Islet of Langerhans (tissue), 1 donor: ENCODE results near the gene HCRTR1.

- RRBS, result no CpG with 5 or more reads among the region's 20 CpGs
Observed at GRCh38 chr1:30728216-30728973, 5.0 kb upstream of the MATN1 start.

- RRBS, result no CpG with 5 or more reads among the region's 12 CpGs
Observed at GRCh38 chr1:30733278-30734397, 10.3 kb upstream of the MATN1 start.

DNA sequence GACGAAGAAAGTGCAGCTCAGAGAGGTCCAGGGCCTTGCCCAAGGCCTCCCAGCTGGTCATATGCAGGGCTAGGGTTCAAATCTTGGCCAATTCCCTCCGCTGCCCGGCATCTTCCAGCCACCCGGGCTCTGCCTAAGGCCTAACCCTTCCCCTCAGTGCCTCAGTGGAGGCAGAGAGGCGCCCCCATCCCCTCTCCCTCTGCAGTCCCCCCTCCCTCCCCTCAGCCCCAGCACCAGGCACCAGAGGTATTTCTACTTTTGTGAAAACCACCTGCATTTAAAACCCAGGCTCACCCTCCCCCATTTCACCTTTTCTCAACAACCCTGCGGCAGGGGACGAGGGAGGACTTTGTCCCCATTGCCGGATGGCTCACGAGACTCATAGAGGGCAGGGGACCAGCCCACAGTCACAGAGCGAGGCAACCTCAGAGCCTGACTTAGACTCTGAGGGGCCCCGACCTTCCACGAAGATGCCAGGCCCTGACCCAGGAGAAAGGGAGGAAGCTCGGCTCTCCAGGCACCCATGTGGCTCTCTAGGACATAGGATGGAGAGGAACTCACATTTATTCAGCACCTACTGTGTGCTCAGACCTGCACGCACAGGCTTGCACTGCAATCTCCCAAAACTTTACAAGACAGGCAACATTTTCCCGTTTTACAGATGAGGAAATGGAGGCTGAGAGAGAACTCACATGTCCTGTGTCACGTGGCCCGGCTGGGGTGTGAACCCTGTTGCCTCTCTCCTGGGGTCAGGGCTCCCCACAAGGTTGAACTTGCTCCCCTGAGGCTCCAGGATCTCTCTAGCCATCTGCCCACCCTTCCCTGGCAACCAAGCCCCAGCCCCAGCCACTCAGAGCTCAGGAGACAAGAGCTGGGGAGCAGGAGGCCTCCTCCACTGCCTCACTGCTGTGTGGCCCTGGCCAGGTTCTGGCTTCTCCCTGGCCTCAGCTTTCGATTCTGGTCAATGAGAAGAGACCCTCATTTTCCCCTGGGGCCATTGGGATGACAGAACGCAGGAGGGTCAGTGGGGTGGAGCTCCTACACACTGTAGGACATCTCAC is 12.0 kb downstream of the LAPTM5 start:
- RRBS, result no CpG with 5 or more reads among the region's 19 CpGs

GRCh38 chr1:30749445-30750387 is 7.9 kb downstream of the LAPTM5 start:
- RRBS, result no CpG with 5 or more reads among the region's 20 CpGs

- RRBS, result no CpG with 5 or more reads among the region's 18 CpGs
Observed at GRCh38 chr1:30760587-30761214, 3.1 kb upstream of the LAPTM5 start.

GRCh38 chr1:30779482-30779993 is 22.0 kb upstream of the LAPTM5 start:
- RRBS, result no CpG with 5 or more reads among the region's 10 CpGs

- RRBS, result no CpG with 5 or more reads among the region's 6 CpGs
Observed at GRCh38 chr1:30788513-30789123, 31.0 kb upstream of the LAPTM5 start.

DNA sequence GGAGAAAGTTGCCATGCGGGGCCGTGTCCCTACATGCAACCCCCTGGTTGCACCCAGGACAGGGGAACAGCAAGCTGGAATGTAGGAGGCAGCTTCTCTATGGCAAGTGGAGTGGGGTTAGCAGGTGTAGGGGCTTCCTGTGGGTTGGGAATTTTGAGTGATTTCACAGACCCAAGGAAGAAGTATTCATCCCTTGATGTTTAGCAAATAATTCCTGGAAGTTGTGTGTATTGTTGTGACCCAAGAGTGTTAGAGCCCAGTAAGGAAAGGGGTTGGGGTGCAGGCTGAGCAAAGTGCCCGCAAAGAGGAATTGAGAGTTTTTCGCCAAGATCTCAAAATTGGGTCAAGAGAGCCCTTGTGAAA is 72.9 kb upstream of the LAPTM5 start:
- RRBS, result no CpG with 5 or more reads among the region's 4 CpGs

DNA sequence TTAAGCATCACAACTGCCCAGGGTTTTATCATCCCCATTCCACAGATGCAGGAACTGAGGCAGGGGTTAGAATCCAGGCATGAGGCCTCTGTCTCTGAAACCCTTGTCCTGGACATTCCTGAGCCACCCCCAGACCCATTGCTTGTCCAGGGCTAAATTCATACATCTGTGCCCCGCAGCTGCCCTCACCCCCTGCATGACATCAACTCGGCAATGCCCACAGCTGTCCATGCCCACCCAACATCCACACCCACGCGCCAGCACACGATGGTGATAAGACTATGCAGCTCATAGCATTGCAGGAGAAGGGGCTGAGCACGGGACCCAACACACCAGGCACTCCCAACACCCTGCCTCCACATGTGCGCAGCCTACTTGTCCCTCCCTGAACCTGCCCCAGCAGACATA is 26.8 kb downstream of the SDC3 start:
- RRBS, result no CpG with 5 or more reads among the region's 7 CpGs

GRCh38 chr1:30912817-30913413 is 4.4 kb upstream of the SDC3 start:
- RRBS, result 91% methylated on average over 1 of the region's 6 CpGs

DNA sequence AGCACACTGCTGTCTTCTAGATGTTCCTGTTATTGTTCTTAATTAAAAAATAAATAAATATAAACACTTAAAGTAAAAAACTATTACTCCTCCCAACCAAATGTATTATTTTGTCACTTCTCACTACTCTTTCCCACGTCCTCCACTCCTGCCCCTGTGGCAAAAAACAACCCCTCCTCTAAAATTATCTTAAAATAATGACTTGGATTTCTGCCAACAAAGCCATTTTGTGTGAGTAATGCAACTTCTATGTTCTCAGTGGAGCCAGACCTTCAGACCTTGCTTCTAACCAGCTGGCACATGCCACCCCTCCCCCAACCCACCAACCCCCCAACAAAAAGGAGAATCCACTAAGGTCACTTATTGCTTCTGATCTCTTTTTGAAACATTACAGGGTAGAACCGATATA is 58.1 kb upstream of the SDC3 start:
- RRBS, result no CpG with 5 or more reads among the region's 2 CpGs

- RRBS, result no CpG with 5 or more reads among the region's 4 CpGs
Observed at GRCh38 chr1:31001278-31001980, 64.1 kb downstream of the PUM1 start.

- RRBS, result no CpG with 5 or more reads among the region's 8 CpGs
Observed at GRCh38 chr1:31102474-31103185, 37.1 kb upstream of the PUM1 start.

DNA sequence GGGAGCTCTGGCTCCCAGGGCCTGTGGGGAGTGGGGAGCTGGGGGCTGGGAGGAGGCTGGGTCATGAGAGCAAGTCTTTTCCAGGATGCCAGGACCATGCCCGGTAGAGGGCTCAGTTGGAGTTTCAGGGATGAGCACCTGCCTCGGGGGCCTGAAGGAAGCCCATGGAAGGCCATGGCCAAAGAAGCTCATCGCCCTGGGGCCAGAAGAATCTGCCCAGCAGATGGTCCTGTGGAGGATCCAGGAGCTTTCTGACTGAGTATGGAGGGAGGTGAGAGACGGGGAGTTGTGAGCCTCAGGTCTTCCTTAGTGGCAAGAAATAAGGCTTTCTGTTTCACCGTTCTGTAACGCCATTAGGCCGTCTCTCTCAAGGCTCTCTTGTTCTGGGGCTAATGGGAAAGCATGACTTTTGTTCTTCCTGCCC is 75.0 kb upstream of the TINAGL1 start:
- RRBS, result no CpG with 5 or more reads among the region's 7 CpGs

DNA sequence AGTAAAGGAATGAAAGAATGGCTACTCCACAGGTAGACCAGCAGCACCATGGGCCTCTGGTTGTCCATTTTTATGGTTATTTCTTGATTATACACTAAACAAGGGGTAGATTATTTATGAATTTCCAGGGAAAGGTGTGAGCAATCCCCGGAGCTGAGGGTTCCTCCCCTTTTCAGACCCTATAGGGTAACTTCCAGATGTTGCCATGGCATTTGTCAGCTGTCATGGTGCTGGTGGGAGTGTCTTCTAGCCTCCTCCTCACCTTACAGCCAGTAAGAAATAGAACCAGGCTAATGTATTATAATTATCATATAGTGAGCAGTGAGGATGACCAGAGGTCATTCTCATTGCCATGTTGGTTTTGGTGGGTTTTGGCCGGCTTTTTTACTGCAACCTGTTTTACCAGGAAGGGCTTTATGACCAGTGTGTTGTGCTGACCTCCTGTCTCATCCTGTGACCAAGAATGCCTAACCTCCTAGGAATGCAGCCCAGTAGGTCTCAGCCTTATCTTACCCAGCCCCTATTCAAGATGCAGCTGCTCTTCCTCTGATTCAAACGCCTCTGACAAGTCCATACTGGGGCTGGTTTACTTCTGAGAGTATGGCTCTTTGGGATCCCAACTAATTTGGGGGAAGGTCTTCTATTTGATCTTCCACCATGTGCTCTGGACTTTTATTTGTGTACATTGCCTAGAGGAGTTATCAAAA is 13.5 kb upstream of the TINAGL1 start:
- RRBS, result no CpG with 5 or more reads among the region's 3 CpGs

DNA sequence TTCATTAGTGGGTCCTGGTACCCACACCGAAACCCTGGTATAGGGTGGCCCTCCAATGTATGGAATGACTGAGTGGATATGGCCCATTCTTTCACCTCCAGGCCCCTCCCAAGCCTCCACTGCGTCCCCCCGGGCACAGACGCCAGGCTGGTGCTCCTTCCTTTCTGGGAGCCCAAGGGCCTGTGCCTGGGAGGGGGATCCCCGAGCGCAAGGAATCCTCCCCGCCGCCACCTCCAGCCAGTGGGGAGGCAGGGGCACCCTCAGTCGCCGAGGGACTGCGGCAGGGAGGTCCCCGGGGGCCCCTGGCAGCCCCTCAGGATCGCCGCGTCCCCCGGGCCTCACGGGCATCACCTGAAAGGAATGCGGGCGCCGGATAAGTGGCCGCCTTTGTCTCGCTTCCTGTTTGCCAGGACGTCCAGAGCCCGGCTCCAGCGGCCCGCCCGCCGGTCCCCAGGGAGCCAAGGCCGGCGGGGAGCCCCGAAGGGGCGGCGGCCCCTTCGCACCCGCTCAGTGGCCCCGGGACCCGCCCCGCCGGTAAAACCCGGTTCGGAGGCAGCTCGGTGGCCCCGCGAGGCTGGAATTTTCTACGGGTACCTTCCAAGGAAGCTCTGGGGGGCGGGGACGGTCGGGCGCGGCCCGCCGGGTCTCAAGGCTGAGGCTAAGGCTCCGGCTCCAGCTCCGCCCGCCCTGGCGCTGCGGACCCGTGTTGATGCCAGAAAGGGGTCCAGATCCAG is 12.4 kb downstream of the TINAGL1 start:
- RRBS, result 22% methylated on average over 33 of the region's 58 CpGs

DNA sequence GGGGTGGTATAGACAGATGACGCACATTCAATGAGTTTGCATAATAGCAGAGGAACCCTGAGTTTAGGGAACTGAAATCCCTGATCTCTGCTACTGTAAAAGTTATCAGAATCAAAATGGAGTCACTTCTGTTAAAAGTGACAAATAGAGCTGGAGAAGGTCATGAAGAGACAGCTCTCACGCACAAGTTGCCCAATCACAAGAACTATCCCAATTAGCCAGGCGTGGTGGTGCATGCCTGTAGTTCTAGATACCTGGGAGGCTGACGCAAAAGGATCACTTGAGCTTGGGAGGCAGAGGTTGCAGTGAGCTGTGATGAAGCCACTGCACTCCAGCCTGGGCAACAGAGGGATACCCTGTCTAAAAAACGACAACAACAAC is 11.4 kb upstream of the HCRTR1 start:
- RRBS, result no CpG with 5 or more reads among the region's 5 CpGs

GRCh38 chr1:31617527-31617948 is at the start of gene HCRTR1:
TSS of gene HCRTR1 (plus strand) at chr1:31617689.
- RRBS, result 7% methylated on average over 15 of the region's 41 CpGs

GRCh38 chr1:31632660-31633086 is 12.0 kb downstream of the PEF1 start:
- RRBS, result no CpG with 5 or more reads among the region's 3 CpGs

- RRBS, result no CpG with 5 or more reads among the region's 9 CpGs
Observed at GRCh38 chr1:31675085-31675657, 28.6 kb downstream of the COL16A1 start.